Cerebral cortex (tissue), 2 donors: Measurements from ENCODE around the genes SNX14, CGA, CFAP206, CNR1 and GABRR1.

- PRO-cap, 2 experiments = no peak in any of the 2 experiments
Measured at GRCh38 chr6:85471113-85471745, 21.3 kb downstream of the NT5E start.

GRCh38 chr6:85593375-85594388 is at the start of gene SNX14:
Gene SNX14 (minus strand): TSS chr6:85593858.
- PRO-cap, 2 experiments = peak in 1 of 2 experiments; most common plus-strand start chr6:85593646 (in 1); most common minus-strand start chr6:85593583 (in 1)

- PRO-cap, 2 experiments = no peak in any of the 2 experiments
Measured at GRCh38 chr6:85675816-85676195, 33.1 kb upstream of the SYNCRIP start.

- PRO-cap, 2 experiments = no peak in any of the 2 experiments
Measured at GRCh38 chr6:85966825-85967270, 324.2 kb upstream of the SYNCRIP start.

GRCh38 chr6:86477254-86478234 is 459.8 kb upstream of the HTR1E start:
- PRO-cap, 2 experiments = no peak in any of the 2 experiments

DNA sequence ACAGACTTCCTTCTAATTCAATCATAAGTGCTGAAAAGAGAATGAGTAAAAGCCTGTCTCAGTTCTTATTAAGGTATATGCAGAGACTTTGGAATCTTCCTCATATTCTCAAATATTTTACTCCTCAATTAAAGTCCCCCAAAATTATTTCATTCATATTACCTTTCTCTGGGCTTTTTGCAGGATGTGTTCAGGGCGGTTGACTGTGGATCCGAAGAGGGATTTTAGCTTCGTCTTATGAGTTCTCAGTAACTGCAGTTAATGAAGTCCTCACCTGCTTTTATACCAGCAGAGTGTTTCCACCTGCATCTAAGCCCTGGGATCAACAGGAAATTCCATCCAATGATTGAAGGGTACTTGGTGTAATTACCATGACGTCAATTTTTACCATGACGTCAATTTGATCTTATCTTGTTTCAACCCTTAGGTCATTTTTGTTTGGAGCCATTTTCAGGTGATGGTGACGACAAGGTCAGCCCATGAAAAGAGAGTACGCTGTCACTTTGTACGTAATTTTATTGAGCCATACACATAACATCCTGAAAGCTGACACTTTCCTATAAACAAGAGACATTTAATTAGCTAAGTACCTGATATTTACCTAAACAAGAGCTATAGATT is at the start of gene CGA:
TSS of gene CGA (minus strand) at position 256 of the 621 bp plus-strand sequence.
- PRO-cap, 2 experiments = no peak in any of the 2 experiments

DNA sequence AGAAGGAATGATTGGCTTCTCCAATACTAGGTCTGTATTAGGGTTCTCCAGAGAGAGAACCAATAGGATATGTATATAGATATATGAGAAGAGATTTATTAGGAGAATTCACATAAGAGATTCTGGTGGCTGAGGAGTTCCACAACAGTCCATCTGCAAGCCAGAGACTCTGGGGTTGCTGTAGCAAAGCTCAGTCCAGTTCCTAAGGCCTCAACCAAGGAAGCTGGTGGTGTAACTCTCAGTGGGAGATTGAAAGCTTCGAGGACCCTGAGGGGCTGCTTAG is 29.1 kb downstream of the ZNF292 start:
- PRO-cap, 2 experiments = no peak in any of the 2 experiments

GRCh38 chr6:87193207-87194489 is 38.3 kb downstream of the ZNF292 start:
- PRO-cap, 2 experiments = no peak in any of the 2 experiments

DNA sequence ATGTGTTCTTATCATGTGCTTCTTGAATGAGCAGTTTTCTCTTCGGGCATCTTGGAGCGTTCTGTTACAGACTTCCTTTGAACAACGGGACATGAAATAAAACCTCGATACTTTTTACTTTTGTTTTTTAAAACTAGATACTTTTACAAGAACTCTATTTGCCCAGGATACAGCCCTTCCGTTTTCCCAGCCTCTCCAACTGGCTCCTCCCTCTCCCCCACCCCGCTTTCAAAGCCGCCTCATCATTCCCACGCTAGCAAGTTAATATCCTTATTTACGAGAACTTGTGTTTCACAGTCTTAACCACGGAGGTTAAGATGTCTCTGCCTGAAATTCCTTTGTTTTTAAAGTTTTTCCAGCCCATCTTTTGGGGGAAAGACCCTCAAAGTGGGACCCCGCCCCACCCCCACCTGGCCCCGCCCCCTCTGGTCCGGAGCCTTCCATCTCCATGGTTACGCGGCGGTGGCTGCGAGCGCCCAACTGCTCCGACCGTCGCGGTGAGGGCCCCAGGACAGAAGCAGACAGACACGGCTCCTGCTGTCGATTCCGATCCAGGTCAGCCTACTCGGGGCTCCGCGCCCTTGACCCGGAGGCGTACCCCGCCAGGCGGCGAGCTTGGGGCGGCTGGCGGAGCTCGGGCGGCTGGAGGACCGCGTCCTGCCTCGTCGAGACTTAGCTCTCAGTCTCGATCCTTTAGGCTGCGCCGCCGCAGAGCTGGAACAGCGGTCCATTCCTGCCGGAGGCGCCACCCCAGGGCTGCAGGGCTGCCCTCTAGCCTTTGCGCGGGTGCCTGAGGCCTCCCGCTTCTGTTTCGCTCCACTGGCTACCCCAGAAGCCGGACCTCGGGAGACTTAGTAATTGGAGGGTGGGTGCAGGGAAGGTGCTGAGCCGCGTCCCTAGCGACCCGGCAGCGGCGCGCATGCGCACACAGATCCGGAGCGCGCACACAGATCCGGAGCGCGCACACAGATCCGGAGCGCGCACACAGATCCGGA is at the start of gene CFAP206:
TSS of gene CFAP206 (plus strand) at position 438 of the 995 bp plus-strand sequence.
- PRO-cap, 2 experiments = peak in 1 of 2 experiments; most common plus-strand start position 492 of the sequence (in 1); most common minus-strand start position 201 of the sequence (in 1)

DNA sequence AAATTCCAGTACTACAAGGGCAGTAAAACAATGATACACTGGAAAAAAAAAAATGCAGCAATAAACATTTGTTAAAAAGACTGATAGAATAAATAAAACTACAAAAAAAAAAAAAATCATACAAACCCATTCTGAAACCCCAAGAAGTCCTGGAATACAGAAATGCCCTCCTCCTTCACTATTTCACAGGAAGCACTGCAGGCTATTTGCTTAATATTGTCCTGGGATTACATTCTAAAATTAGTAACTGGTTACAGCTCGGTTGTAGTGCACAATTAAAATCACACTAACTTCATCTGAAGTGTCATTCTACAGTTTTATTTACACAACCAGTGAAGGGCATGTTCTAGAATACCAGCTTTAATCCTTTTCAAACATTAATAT is 27.1 kb downstream of the AKIRIN2 start:
- PRO-cap, 2 experiments = no peak in any of the 2 experiments

GRCh38 chr6:87730215-87730811 is 28.3 kb upstream of the AKIRIN2 start:
- PRO-cap, 2 experiments = no peak in any of the 2 experiments

DNA sequence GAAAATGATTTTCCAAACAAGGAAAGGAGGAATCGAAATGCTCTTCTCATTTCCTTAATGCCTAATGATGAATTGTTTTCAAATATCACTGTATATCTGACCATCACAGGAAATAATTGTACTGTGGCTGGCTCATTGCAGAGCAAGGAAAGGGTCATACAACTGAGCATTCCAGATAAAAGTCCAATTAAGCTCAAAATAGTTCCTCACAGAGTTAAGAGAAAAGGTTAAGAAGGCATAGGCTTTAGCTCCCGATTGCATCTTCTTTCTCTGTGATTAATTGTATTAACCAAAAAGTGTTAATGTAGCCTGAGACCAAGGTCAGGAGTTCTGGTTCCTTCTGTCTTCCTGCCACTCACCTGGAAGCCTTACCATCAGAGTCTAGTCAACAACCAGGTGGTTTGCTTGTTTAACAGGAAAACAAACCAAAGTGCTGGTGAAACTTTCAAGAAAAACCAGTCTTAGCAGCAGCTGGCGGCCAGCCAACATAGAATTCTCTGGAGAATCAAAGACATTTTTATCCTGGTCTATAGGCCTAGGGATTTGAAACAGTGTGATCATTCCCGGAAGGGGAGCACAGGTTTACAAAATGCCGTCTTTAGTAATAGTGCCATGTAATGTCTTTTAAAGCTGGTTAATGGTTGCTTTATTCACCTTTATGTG is 146.4 kb upstream of the AKIRIN2 start:
- PRO-cap, 2 experiments = no peak in any of the 2 experiments

- PRO-cap, 2 experiments = no peak in any of the 2 experiments
Measured at GRCh38 chr6:87920895-87921463, 126.7 kb upstream of the SPACA1 start.

- PRO-cap, 2 experiments = peak in 1 of 2 experiments; most common plus-strand start chr6:88166423 (in 1); most common minus-strand start chr6:88166347 (in 1)
Measured at GRCh38 chr6:88166143-88167141, at the start of gene CNR1. Gene CNR1 (minus strand): TSS chr6:88166347.

- PRO-cap, 2 experiments = no peak in any of the 2 experiments
Measured at GRCh38 chr6:88612528-88613111, 350.8 kb downstream of the RNGTT start.

DNA sequence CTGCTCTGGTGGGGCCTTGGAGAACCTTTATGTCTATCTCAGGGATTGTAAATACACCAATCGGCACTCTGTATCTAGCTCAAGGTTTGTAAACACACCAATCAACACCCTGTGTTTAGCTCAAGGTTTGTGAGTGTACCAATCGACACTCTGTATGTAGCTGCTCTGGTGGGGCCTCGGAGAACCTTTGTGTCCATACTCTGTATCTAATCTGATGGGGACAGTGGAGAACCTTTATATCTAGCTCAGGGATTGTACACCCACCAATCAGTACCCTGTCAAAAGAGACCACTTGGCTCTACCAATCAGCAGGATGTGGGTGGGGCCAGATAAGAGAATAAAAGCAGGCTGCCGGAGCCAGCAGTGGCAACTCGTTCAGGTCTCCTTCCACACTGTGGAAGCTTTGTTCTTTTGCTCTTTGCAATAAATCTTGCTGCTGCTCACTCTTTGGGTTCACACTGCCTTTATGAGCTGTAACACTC is 15.0 kb upstream of the PNRC1 start:
- PRO-cap, 2 experiments = no peak in any of the 2 experiments

GRCh38 chr6:89079510-89080026 is 983 bp upstream of the PNRC1 start:
- PRO-cap, 2 experiments = peak in 1 of 2 experiments; most common plus-strand start chr6:89079656 (in 1); most common minus-strand start chr6:89079857 (in 1)

DNA sequence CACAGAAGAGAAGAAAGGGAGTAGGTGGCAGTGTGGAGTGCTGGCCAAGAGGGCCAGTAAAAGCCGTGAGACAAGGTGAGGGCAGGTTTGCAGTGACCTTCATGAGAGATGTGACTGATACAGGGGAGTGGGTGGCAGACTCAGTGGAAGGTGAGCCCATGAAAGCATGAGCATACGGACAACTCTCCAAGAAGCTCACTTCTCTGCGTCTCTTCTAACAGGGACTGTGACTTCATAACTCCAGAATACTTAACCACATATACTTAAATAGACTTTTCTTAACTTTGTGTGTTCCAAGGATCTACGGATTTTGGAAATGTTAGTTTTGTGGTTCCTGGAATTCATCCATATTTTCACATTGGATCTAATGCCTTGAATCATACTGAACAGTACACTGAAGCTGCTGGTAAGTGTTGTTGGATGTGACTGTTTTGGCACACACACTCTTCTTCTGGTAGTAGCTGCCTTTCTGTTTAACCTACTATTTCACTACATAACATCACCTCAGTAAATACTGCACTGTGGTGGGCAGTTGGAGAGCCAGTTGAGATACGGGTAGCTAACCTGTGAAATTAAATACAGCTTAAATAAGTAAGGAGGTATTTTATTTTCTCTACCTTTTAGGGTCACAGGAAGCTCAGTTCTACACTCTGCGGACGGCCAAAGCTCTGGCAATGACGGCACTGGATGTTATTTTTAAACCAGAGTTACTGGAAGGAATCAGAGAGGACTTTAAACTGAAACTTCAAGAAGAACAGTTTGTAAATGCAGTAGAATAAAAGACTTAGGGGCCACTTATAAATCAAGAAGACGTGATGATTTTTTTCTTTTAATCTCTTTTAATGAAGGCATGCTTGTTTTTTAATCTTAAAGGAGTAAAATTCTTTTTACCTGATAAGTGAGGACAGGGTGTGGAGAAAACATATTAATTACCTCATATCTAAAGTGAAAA is 15.9 kb downstream of the PM20D2 start:
- PRO-cap, 2 experiments = no peak in any of the 2 experiments

DNA sequence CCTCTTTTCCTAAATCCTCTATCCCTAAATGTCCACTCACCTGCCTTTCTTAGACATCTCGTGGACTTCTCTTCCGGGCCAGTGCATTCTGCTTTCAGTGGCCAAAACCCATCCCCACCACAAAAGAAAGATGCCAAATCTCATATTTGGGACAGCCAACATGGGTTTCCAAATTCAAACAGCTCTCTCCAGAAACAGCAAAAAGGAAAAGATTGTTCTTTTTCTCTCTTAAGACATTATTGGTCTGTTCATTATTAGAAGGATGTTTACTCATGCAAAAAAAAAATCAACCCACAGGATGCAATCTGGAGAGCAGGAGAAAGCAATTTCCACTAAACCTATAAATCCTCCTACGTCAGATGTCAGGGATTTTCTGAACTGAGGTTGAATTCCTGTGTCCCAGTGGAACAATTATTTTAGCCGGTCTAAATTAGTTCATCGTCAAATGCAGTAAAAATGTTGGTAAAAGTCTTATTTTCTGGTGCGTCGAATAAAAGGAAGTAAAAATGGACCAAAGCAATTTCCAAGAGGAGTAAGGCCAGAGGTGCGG is at the start of gene GABRR1:
TSS of gene GABRR1 (minus strand) at position 198 of the 550 bp plus-strand sequence.
- PRO-cap, 2 experiments = no peak in any of the 2 experiments

DNA sequence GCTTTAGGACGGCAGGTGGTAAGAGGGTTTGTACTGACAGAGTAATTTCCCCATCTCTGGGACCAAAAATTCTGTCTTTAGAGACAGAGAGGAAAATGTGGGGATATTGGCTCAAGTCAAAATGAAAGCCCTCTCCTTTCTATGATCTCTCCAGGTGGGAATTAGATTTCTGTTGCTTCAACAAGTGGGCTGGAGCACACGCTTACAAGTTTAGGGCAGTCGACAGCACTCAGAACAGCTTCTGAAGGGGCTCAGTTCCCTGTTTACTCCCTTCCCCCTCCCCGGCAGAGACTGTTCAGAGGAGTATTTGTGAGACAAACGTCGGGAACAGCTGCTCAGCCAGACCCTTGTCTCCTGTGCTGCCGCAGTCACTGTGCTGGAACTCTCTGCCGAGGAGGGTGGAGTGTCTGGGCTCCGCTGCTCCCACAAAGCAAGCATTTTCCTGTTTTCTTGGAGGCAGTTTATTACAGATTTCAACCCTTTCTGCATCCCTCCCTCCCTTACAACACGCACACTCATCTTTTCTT is 76.5 kb downstream of the LYRM2 start:
- PRO-cap, 2 experiments = peak in 1 of 2 experiments; most common plus-strand start position 317 of the sequence (in 1); most common minus-strand start position 243 of the sequence (in 1)